ENCODE results near the genes TNFRSF18 and TNFRSF4.

- RRBS: no CpG with 5 or more reads among the region's 18 CpGs
These were observed 105.9 kb upstream of the SAMD11 start for GRCh38 chr1:817661-818361.

DNA sequence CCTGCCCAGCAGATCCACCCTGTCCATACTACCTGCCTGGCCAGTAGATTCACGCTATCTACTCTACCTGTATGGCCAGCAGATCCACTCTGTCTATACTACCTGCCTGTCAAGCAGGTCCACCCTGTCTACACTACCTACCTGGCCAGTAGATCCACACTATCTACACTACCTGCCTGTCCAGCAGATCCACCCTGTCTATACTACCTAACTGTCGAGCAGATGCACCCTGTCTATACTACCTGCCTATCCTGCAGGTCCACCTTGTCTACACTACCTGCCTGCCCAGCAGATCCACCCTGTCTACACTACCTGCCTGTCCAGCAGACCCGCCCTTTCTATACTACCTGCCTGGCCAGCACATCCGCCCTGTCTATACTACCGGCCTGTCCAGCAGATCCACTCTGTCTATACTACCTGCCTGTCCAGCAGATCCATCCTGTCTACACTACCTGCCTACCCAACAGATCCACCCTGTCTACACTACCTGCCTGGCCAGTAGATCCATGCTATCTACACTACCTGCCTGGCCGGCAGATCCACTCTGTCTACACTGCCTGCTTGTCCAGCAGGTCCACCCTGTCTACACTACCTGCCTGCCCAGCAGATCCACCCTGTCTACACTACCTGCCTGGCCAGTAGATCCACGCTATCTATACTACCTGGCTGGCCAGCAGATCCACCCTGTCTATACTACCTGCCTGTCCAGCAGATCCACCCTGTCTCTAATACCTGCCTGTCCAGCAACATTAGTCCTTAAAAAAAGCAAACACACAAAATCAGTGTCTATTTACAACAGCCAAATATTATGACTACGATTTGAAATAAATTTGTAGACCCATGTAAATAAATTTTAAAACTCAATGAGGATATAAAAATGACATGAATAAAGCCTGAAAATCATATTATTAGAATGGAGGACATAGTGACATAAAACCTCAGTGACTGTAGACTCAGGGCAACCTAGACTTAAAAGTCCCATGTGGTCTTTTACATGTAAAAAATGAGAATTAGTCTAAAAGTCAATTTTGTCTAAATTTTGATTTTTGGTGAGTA, 100.5 kb upstream of the SAMD11 start:
- RRBS: no CpG with 5 or more reads among the region's 8 CpGs

- RRBS: no CpG with 5 or more reads among the region's 10 CpGs
These were observed 67.6 kb upstream of the SAMD11 start for GRCh38 chr1:856026-856706.

- RRBS: 3% methylated on average over 12 of the region's 46 CpGs
These were observed 54.0 kb upstream of the SAMD11 start for GRCh38 chr1:869751-870185.

DNA sequence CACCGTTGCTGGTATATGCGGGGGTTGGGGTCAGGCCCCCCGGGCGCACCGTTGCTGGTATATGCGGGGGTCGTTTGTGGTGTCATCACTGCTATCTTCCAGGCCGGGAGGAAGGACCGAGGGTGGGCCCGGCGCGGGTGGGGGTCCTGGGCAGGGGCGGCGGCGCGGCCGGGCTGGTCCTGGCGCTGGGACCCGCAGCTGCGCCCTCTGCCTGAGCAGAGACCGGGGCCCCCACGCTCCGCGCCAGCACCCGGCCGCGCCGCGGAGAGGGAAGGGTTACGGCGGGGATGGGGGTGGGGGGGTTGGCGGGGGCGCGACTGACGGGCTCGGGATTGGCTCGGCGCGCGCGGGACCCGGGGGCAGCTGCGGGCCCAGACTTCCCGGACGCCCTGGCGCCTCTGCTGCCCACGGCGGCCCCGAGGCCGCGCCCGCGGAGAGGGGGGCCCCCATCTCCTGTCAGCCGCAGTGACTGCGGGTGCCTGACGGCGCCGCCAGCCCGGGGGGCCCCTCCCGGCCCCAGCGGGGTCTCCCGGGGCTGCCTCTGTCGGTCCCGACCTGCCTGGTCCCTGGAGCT, 13.8 kb upstream of the SAMD11 start:
- RRBS: 6% methylated on average over 39 of the region's 64 CpGs

DNA sequence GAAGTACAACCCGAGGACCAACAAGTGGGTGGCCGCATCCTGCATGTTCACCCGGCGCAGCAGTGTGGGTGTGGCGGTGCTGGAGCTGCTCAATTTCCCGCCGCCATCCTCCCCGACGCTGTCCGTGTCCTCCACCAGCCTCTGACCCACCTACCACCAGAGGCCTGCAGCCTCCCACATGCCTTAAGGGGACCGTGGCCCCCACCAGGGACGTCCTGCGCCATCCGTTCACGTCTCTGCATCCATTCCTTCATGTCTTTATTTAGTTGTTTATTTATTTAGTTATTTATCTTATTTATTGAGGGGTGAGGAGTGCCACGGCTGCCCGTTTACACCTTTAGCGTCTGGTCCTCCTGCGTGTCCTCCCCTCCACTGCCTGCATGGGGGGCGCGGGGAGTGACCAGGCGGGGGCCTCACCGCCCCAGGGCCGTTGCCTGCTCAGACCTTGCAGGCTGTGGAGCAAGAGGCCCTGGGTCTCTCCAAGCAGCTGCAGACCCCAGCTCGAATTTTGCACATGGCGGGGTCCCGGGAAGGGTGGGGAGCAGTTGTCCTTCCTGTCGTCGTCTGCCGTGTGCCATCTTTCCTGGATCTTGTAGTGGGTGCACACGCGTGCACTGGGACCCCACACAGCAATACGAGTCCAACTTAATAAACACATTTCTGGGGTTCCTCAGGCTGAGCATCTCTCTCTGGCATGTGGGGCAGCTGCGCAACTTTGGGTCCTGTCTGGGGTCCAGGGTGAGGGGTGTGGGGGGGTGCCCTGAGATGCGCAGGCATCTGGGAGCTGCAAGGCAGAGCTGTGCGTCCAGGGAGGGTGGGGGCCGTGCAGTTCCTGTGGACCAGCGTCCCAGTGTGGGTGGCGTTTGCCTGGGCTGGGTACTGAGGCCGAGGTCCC, 988 bp upstream of the PLEKHN1 start:
- RRBS: no CpG with 5 or more reads among the region's 40 CpGs

- RRBS: no CpG with 5 or more reads among the region's 24 CpGs
These were observed 507 bp downstream of the PERM1 start for GRCh38 chr1:981277-981894.

DNA sequence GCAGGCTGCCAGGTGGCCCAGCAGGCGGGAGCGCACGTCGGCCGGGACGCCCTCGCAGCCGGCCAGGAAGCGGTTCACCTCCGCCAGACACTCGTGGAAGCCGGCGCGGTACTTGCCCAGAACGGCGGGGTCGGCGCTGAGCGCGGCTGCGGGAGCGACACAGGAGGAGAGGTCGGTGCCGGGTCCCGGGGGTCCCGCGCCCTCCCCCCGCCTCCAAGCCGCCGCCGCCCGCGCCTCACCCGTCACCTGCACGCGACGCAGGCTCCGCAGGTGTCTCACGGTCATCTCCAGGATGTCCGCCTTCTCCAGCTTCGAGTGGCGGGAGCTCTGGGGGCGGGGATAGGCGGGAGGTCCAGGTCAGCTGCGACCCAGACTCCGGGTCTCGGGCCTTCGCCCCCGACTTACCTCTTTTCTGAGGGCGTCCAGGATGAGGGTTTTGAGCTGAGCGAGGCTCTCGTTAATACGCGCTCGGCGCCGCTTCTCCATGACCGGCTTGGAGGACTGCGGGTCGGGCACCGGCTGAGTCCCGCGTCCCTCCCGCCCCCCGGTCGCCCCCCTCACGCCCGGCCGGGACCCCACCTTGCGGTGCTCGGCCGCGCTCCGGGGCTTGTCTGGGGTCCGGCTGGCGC, 496 bp downstream of the HES4 start:
- RRBS: 5% methylated on average over 30 of the region's 76 CpGs

DNA sequence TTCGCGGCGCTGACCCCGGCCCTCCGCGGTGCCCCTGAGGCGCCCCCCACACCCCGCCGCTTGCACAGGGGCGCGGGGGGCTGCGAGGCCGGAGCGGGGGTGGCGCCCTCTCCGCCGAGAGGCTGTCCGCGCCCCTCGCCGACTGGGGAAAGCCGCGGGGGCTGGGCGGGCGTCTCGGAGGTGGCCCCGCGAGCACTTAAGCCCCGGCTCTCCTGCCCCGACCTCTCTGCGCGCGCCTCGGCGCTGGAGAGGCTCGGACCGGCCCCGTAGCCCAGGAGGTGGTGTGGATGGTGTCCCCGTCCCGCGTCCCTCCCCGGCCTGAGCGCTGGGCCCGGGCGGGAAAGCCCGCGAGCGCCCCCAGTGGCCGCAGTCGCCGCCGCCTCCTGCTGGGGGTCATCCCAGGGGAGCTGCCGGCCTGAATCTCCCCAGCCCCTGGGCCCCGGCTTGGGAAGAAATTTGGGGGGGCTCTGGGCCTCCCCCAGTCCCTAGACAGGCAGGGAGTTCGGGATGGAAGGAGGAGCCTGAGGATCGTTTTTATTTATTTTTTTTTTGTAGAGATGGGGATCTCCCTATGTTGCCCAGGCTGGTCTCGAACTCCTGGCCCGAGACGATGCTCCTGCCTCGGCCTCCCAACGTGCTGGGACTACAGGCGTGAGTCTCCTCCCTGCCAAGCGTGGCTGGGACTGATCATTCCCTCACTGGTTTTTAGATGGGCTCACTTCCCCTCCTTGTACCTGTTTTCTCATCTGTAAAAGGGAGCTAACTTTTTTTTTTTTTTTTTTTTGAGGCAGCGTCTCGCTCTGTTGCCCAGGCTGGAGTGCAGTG, 2.0 kb upstream of the HES4 start:
- RRBS: 5% methylated on average over 42 of the region's 65 CpGs

DNA sequence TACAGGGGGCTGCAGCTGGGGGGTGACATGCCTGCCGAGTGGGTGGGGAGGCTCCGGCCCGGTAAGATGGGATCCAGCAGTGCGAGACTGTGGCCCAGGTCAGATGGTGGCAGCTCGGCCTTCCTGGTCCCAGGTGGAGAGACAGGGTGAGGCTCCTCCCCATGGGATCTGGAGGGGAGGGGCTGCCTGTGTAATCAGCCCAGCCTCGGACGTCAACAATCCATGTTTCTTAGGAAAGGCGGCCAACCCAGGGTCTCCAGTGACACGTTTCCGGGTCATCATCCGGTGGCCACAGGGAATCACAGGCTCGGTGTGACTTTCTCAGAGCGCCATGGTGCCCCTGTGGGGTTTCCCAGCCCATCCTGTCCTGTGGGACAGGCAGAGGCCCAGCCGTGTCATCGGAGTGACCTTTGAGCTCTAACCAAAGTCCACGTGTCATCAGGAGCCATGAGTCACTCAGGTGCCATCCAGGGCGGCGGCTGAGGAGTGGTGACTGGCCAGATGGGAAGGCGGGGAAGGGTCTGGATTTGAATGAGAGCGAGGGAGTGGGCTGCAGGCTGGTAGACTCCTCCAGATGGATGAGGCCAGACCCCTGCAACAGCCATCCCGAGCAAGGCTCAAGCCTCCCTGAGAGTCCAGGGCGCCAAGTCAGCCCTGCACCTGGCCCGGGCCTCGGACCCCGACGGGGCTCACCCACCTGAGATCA, 6.6 kb upstream of the HES4 start:
- RRBS: no CpG with 5 or more reads among the region's 26 CpGs

DNA sequence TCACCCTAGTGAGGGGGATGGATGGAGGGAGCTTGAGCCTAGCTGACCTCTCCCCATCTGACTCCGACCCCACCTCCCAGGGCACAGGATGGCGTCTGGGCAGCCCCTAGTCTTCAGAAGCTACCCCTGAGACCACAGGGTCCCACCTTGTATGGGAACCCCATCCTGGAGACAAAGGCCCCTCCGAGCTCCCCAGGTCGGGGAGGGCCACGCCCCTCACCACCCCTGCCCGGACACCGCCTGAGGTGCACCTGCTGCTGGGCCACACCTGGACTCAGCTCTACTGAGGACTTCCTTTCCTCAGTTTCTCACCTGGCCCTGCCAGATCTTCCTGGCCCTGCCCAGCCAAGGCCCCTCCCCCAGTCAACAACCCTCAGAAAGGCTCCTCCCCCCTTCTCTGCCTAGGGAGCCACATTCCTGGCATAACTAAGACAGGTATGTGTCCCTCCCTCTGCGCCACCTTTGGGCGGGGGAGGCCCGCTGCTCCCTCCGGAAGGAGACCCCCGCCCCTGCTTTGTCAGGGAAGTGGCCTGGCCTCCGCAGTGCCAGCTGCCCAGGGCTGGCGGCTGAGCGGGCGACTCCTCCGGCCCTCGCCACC, 4.6 kb downstream of the AGRN start:
- RRBS: 50% methylated on average over 6 of the region's 18 CpGs

- RRBS: no CpG with 5 or more reads among the region's 11 CpGs
These were observed 19.6 kb downstream of the AGRN start for GRCh38 chr1:1039516-1039854.

DNA sequence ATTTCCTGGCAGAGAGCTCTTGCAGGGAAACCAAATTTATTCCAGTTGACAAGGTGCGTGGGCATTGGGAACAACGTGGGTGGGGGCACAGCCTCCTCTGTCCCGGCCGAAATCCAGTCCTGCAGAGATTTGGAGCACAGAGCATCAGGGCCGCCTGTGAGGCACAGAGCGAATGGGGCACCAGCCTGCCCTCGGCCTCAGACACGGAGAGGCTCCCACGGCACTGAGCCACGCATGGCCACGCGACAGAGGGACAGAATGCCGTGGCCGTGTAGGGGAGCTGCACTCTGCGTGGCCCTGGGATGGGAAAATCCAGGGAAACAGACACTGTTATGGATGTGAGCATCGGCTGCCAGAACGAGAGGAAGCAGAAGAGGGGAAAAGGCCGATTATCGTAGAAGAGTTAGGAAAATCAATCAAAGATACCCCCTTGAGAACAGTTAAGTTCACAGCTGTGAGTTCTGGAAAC, 13.5 kb upstream of the C1orf159 start:
- RRBS: no CpG with 5 or more reads among the region's 19 CpGs

GRCh38 chr1:1132344-1133354, 16.8 kb upstream of the C1orf159 start:
- RRBS: 43% methylated on average over 15 of the region's 42 CpGs

DNA sequence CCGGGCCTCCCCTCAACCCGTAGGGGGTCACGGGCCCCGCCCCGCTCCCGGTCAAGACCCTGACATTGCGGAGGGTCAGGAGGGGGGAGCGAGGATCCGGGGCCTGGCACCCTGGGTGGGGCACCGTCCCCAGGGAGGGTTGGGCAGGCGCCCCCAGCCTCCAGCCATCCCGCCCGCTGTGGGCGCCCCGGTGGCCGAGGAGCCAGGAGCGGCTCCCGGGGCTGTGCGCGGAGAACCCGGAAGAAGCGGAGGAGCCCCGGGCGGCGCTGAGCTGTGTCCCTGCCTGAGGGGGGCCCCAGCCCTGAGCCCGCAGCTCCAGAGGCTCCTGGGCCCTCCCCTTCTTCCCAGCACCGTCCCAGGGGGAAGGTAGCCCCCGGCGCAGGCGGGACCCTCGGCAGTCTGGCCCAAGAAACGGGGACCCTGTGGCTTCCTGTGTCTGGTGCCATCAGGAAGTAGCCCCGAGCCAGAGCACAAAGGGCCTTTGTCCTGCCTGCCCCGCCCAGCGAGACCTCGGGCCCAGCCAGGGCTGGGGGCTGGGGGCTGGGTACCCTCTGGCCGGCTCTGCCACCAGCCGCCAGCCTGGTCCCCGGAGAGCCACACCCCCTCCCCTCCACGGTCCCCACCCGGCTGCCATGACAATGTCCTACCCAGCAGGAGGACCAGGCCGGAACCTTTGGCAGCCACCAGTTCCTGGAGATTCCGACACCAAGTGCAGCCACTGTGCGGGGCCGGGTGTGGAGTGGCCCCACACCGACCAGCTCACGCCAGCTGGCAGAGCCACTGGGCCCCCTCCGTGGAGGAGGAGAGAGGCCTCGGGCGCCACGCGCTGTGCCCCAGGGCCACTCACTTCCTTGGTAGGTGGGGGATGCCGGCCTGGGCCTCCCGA, 15.6 kb upstream of the TTLL10 start:
- RRBS: 17% methylated on average over 26 of the region's 54 CpGs

- RRBS: 22% methylated on average over 3 of the region's 21 CpGs
These were observed 7.3 kb upstream of the TTLL10 start for GRCh38 chr1:1166294-1166843.

GRCh38 chr1:1169555-1169988, 4.1 kb upstream of the TTLL10 start:
- RRBS: 15% methylated on average over 3 of the region's 16 CpGs

DNA sequence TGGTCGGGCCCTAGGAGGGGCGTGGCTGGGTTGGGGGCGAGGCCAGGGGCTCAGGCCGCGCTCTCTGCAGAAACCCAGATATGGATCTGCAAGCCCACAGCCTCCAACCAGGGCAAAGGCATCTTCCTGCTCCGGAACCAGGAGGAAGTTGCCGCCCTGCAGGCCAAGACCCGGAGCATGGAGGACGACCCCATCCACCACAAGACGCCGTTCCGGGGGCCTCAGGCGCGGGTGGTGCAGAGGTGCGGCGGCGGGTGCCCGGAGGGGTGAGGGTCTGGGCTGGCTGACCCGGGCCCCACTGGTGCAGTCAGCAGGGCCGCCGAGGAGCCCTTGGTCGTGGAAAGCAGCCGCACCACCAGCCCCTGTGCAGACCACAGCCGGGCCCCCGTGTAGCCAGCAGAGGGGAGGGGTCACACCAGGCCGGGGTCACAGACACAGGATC, 9.1 kb downstream of the TTLL10 start:
- RRBS: 40% methylated on average over 19 of the region's 26 CpGs

DNA sequence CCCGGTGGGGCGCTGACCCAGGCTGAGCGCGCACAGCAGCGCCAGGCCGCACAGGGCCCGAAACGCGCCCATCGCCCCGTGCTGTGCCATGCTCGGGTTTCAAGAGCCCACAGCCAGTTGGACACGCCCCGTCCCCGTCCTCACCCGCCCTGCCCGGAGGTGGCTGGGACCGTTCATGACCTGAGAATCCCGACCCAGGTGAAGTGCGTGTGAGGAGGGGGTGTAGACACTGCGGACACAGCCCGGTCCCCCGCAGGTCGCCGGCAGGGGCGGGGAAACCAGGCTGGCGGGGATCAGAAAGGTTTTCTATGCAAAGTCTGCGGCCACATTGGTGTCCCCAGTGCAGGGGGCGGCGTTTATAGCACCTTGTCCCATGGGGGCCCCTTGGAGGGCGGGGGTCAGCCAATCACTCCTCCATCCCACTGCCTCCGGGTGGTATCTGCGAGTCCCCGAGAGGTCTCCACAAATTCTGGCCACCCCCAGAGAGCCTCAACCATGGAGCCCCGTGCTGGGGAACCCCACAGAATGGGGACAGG, at the start of gene TNFRSF18:
Gene TNFRSF18 (minus strand): TSS at position 111 of the 536 bp plus-strand sequence.
- RRBS: 3% methylated on average over 4 of the region's 35 CpGs

DNA sequence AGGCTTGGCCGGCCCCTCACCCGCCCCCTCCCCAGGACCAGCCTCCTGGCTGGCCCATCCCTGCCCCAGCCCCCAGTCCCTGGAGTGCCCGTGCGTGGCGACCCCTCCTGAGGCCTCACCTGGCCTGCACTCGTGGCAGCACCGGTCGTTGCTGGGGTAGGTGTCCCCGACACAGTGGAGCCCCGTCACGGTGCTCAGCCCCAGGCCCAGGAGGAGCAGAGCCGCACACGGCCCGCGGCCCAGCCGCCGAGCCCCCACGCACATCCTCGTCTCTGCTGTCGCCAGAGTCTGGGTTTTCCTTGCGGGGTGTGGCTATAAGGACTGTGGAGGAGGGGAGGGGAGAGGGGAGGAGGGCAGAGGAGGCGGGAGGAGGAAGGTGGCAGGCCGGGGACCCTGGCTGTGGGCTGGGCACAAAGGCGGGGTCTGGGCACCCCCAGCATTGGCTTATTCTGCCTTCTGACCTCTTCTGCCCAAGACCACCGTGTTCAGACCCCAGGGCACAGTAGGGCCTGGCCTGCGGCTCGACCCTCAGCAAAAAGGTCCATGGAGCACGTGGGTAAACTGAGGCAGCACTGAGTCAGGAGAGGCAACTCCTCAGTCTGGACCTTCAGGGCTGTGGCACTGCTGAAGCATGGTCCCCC, at the start of gene TNFRSF4:
Gene TNFRSF4 (minus strand): TSS at position 290 of the 641 bp plus-strand sequence.
- RRBS: no CpG with 5 or more reads among the region's 28 CpGs